ENCODE measurements around a stretch of chr10.

- PRO-cap: no peak
- RAMPAGE, long total RNA, 4 experiments: no peak in any of the 4 experiments
Measured at GRCh38 chr10:102691777-102692137, 22.4 kb downstream of the ARL3 start.

GRCh38 chr10:102726176-102726677, 11.8 kb downstream of the SFXN2 start:
- PRO-cap: bidirectional peak, plus-strand start at chr10:102726498, minus-strand start at chr10:102726387
- RAMPAGE, long total RNA, 4 experiments: no peak in any of the 4 experiments

DNA sequence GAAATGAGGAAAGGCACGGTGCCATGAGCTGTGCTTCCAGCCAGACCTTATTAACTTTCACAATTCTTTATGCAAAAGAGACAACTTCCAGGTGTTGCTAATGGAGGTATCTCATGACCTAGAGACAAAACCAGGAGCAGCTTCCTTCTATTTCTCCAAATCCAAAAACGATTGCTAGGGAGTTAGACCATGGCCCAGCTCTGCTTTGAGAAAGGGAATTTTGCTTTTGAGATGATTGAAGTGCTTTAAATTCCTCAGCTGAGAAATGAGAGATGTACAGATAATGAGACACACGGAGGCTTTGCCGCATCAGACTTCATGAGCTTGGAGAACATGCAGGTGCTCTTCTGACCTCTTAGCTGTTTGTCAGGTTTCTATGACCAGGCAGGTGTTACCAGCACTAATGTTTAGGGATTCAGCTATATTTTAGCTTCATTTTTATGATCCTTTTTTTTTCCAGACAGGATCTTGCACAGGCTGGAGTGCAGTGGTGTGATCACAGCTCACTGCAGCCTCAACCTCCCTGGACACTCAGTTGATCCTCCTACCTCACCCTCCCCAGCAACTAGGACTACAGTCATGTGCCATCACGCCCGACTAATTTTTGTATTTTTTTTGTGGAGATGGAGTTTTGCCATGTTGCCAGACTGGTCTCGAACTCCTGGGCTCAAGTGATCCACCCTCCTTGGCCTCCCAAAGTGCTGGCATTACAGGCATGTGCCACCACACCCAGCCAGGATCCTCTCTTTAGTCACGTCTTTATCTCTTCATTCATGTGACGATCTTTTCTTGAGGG, 21.2 kb downstream of the WBP1L start:
- PRO-cap: unidirectional peak, plus-strand start at position 158 of the sequence
- RAMPAGE, long total RNA, 4 experiments: no peak in any of the 4 experiments

DNA sequence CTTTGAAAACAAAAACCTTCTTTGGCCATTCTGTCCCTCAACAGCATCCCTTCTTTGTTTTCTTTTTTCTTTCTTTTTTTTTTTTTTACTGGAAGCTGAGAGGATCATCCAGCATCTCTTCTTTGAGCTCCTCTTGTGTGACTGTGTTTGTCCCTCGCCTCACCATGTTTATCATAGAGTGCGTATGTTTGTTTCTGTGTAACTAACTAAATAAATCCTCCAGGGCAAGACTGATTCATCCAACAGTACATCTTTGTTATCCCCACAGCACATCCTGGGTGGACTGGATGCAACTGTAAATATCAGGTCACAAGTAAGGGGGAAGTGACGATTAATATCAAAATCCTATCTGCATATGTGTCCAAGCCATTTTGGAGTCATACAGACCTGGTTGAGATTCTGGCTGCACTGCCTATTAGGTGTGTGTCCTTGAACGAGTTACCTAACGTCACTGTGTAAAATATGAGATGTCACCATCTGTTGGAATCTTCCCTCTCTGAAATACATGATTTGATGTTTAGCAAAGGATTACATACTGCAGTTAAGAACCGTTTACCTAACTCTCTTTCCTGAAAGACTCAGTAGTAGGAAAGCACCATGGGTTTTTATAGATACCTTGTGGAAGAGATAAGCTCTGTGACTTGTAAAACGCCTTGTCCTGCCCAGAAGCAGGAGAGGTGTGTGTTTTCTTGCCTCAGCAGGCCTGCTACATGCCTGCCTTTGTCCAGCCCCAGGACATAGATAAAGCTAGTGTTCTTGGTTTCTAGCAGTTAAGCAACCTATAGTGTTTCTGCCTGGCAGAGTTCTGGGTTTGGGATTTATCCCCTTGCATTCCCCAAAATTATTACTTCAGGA, 25.8 kb downstream of the WBP1L start:
- PRO-cap: no peak
- RAMPAGE, long total RNA, 4 experiments: start-site peak on the plus strand in 1 of 4 experiments, centred at position 567 of the sequence, 12 reads per replicate

GRCh38 chr10:102773898-102774875, 30.4 kb downstream of the WBP1L start:
- PRO-cap: no peak
- RAMPAGE, long total RNA, 4 experiments: no peak in any of the 4 experiments

- PRO-cap: no peak
- RAMPAGE, long total RNA, 4 experiments: no peak in any of the 4 experiments
Measured at GRCh38 chr10:102783618-102784049, 39.9 kb downstream of the WBP1L start.

GRCh38 chr10:102812785-102813426, 24.3 kb downstream of the CYP17A1 start:
- PRO-cap: no peak
- RAMPAGE, long total RNA, 4 experiments: no peak in any of the 4 experiments

DNA sequence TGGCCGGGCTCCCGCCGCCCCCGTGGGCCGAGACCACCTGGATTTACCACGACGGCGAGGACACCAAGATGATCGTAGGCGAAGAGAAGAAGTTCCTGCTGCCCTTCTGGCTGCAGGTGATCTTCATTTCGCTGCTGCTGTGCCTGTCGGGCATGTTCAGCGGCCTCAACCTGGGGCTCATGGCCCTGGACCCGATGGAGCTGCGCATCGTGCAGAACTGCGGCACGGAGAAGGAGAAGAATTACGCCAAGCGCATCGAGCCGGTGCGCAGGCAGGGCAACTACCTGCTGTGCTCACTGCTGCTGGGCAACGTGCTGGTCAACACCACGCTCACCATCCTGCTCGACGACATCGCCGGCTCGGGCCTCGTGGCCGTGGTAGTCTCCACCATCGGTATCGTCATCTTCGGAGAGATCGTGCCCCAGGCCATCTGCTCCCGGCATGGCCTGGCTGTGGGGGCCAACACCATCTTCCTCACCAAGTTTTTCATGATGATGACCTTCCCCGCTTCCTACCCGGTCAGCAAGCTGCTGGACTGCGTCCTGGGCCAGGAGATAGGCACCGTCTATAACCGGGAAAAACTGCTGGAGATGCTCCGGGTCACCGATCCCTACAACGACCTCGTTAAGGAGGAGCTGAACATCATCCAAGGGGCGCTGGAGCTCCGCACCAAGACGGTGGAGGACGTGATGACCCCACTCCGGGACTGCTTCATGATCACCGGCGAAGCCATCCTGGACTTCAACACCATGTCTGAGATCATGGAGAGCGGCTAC, 1.2 kb downstream of the CNNM2 start:
- PRO-cap: no peak
- RAMPAGE, long total RNA, 4 experiments: no peak in any of the 4 experiments

DNA sequence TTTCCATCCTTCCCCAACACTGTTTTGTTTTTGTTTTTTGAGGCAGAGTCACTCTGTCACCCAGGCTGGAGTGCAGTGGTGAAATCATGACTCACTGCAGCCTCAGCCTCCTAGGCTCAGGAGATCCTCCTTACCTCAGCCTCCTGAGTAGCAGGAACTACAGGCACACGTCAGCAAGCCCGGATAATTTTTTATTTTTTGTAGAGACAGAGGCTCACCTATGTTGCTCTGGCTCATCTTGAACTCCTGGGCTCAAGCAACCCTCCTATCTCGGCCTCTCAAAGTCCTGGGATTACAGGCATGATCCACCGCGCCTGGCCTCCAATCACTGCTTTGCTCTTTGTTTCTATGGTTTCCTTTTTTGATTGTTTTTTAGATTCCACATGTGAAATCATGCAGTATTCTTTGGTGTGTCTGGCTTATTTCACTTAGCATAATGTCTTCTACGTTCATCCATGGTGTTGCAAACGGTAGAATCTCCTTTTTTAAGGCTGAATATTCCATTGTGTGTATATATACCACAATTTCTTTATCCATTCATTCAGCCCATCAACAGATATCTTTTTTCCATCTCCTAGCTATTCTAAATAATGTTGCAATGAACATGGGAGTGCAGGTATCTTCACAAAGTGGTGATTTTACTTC, 53.1 kb downstream of the NT5C2 start:
- PRO-cap: no peak
- RAMPAGE, long total RNA, 4 experiments: no peak in any of the 4 experiments

DNA sequence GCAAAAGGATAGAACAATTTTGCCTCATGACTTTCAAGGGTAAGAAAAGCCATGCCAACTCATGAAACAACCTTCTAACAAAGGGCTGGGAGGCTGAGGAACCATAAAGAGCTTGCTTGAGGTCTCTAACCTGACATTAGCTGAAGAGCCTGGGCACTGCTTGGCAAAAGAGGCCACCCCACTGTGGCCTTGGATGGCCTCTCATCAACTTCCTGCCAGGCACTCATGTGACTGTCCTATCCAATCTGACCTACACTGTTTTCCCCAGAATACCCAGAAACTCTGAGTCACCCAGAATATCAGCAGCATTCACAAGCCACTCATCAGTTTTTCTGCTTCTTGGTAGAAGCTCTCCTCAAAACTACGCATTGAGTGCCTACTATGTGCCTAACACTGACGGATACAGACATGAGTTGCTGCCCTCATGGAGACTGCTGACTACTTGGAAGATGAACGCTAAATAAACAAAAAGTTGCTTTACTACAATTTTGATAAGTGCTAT, 4.1 kb upstream of the NT5C2 start:
- PRO-cap: bidirectional peak, plus-strand start at position 287 of the sequence, minus-strand start at position 183 of the sequence
- RAMPAGE, long total RNA, 4 experiments: no peak in any of the 4 experiments

DNA sequence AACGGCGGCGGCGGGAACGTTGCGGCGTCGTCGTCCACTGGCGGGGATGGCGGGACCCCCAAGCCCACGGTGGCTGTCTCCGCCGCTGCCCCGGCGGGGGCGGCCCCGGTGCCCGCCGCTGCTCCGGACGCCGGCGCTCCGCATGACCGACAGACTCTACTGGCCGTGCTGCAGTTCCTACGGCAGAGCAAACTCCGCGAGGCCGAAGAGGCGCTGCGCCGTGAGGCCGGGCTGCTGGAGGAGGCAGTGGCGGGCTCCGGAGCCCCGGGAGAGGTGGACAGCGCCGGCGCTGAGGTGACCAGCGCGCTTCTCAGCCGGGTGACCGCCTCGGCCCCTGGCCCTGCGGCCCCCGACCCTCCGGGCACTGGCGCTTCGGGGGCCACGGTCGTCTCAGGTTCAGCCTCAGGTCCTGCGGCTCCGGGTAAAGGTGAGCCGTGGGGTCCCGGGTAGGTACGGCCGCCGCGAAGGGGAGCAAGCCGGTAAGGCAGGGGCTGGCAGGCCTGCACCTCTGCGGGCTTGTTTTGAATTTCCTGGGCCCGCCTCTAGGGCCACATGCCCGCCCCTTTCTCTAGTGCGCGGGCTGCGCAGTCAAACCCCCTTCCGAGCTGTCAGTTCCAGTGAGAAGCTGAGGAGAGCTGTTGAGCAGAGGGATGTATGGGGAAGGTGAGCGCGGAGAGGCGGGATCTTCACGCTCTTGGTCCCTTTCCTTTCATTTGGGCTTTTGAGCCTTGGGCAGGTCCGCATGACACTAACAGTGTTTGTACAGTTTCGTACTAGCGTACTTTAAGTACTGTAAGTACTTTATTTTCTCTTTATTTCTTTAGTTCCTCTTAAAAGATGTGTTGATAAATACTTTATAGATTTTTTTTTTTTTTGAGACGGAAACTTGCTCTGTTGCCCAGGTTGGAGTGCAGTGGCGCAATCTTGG, 610 bp downstream of the TAF5 start:
- PRO-cap: unidirectional peak, minus-strand start at position 161 of the sequence
- RAMPAGE, long total RNA, 4 experiments: no peak in any of the 4 experiments

DNA sequence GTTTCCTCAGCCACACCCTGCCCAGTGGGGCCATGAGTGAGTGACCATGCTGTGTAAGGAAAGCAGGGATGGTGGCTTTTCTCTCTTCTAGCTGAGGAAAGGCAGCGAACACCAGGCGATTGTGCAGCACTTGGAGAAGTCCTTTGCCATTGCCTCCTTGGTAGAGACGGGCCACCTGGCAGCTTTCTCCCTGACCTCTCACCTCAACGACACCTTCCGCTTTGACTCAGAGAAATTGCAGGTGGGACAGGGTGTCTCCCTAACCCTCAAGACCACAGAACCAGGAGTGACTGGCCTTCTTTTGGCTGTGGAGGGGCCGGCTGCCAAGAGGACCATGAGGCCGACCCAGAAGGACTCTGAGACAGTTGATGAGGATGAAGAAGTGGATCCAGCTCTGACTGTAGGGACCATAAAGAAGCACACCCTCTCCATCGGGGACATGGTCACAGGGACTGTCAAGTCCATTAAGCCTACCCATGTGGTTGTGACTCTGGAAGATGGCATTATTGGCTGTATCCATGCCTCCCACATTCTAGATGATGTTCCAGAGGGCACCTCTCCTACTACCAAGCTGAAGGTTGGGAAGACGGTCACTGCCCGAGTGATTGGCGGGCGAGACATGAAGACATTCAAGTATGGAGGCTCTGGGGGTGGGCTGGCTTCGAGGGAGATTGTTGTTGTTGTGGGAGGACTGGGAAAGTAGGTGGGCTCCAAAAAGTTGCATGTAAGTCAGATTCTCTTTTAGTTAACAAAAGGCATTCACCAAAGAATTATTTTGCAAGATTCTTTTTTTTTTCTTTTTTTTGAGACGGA, 27.1 kb downstream of the CALHM2 start:
- PRO-cap: no peak
- RAMPAGE, long total RNA, 4 experiments: no peak in any of the 4 experiments

GRCh38 chr10:103445951-103446513, 6.1 kb downstream of the CALHM2 start:
- PRO-cap: no peak
- RAMPAGE, long total RNA, 4 experiments: no peak in any of the 4 experiments

DNA sequence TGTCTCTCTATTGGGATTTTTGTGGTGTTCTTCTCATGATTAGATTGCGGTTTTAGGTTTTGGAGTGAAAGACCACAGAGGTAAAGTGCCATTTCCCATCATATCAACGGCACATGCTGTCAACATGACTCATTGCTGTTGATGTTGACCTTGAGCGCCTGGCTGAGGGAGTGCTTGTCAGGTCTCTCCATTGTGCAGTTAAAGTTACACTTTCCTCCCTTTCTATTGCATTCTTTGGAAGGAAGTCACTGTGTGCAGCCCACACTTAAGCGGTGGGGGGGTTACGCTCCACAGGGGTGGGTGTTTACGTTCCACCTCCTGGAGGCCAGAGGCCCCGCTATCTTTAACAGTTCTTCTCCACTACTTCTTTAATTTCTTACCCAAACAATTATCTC, 10.9 kb downstream of the NEURL1 start:
- PRO-cap: no peak
- RAMPAGE, long total RNA, 4 experiments: no peak in any of the 4 experiments

DNA sequence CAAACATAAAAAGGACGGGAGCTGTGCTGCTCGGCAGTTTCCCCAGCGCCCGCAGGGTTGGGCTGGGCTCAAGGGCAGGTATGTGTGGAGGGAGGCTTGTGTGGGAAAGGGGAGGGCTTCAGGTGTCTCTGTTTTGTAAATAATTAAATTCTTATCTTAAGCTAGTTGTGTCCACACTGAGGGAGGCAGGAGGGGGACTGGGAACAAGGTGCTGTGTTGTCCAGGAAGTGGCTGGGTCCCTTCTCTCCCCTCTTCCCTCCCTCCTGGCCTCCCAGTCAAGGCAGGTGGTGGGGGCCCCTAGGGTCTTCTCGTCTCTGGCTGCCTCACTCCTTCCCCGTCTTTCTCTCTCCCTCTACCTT, 19.1 kb downstream of the NEURL1 start:
- PRO-cap: no peak
- RAMPAGE, long total RNA, 4 experiments: no peak in any of the 4 experiments

GRCh38 chr10:103604144-103604556, 110.6 kb downstream of the NEURL1 start:
- PRO-cap: no peak
- RAMPAGE, long total RNA, 4 experiments: no peak in any of the 4 experiments

DNA sequence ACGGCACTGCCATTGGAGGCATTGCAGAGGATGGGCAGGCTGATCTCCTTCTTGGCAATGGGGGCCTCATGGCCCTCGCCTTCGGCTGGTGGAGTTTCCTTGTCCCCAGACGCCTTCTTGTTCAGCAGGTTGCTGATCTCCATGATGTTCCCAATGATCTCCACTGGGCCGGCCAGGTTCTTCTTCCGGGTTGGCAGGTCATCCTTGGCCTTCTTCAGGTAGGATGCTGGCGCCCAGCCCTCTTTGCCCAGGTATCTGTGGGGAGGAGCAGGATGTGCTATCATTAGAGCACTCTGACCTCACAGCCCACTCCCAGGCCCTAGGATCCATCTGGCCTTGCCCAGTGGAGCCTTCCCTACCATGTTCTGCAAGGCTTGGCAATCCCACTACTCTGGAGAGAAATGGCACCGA, 119.4 kb downstream of the NEURL1 start:
- PRO-cap: no peak
- RAMPAGE, long total RNA, 4 experiments: no peak in any of the 4 experiments

- PRO-cap: unidirectional peak, minus-strand start at chr10:103645308; unidirectional peak, minus-strand start at chr10:103645428
- RAMPAGE, long total RNA, 4 experiments: no peak in any of the 4 experiments
Measured at GRCh38 chr10:103645007-103645767, 151.7 kb downstream of the NEURL1 start.

DNA sequence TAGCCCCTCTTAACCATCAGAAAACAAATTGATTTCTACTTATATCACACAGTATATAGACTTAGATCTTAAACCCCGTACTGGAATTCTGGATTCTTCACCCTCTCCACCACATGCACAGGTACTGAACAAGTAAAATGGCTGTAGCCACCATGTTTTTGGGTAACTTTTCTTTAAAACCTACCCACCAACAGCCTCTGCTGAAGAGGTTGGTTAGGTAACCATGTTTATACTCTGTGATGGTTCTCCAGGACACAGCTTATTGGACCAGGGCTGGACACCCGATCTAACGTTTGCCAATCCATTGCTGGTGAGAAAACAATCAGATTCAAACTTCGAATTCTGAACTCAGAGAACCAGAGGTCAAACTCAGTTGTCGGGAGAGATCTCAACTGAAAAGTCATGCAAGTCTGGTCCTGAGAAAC, 162.5 kb downstream of the NEURL1 start:
- PRO-cap: no peak
- RAMPAGE, long total RNA, 4 experiments: no peak in any of the 4 experiments

DNA sequence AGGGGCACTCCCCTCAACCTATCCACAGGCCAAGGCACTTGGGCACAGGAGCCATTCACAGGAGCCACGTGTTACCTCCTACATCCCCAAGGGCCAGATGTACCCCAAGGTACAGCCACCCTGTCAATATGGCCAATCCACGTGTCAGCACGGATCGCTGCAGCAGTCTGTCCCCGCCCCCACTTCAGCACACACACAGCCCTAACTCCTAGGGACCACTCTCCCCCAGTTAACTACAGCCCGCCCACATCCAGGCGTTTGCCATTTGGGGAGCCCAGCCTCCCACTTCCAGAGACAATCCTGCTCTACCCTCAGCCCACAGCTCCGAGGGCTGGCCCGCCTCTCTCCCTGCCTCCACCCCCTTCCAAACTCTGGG, 163.4 kb downstream of the SH3PXD2A start:
- PRO-cap: no peak
- RAMPAGE, long total RNA, 4 experiments: no peak in any of the 4 experiments